ENCODE data around the genes IQSEC2, ITIH6, UBQLN2 and ZXDA.

DNA sequence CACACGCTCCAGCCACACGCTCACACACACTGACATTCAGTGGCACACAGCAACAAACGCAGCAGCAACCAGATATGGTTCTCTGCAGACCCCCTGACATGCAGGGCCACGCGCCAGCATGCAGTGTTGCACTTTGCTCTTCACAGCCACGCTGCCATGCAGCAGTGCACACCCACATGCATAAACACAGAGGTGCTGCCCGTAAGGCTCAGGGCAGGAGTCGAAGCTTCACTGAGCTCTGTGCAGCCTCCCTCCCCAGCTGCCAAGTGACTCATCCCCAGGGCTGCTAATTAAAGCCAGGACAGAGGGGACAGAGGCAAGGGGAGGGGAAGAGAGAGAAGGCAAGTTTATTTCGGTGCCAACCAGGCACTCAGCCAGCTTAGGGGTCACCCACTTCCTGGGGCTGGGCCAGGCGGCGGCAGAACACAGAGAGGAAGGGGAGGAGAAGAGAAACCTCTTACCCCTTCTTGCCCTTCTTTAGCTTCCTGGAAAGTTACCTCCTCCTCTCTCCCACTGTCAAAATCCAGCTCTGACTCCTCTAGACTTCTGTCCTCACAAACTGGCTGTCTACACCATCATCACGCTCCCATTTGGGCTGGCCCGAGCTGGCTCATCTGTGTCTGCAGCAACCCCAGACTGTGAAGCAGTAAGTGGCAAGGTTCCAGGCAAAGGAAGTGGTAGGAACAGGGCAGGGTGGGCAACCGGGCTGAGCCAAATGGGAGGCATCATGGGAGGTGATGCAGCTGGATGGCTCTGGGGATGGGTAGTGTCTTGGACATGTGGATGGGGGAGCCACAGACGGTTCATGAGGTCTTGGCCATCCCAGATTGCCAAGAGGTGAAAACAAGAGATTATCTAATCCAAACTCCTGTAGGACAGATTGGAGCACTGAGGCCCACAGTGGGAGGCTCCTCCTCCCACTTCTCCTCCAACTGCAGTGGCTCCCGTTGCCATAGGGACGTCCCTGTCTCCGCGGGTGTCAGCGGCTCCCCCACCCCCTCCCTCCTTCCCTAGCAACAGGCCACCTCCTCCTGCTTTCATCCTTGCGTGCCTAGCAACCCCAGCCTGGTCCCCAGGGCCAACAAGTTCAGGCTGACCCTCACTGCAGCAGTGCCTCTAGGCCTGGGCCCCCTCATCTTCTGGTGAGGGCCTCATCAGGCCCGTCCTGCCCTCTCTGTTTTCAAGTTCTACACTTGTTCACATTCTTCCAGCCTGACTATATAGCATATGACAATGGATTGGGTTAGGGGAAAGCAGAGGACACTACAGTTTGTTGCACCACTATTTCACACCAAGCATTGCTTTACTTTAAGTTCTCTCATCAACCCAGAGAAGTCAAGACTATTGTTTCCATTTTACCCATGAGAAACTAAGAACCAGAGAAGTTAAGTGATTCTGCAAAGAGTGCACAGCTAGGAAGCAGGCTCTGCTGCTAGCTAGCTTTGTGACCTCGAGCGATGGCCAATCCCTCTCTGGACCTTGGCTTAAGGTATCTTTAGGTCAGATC, 33.2 kb downstream of the IQSEC2 start:
- PRO-cap = no peak

GRCh38 chrX:53290336-53290801, 30.8 kb downstream of the IQSEC2 start:
- PRO-cap = no peak

GRCh38 chrX:53321252-53321881, at the start of gene IQSEC2:
Gene IQSEC2, minus strand, starts transcription at chrX:53321350.
- PRO-cap = unidirectional peak, minus-strand start at chrX:53321350

- PRO-cap = no peak
Measured at GRCh38 chrX:53542274-53542825, 108.2 kb upstream of the HSD17B10 start.

- PRO-cap = no peak
Measured at GRCh38 chrX:53557065-53557394, 122.9 kb upstream of the HSD17B10 start.

- PRO-cap = no peak
Measured at GRCh38 chrX:53603108-53603673, 83.3 kb downstream of the HUWE1 start.

GRCh38 chrX:53937441-53938629, 106.4 kb downstream of the PHF8 start:
- PRO-cap = no peak

DNA sequence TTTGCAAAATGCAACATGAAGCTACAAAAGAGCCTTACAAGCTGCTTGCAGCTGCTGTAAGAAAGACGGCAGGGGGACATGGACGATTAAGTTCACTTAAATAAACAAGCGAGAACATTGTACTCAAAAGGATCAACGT, 1.2 kb upstream of the PHF8 start:
- PRO-cap = no peak

- PRO-cap = unidirectional peak, plus-strand start at chrX:54182535
Measured at GRCh38 chrX:54182108-54183112, 644 bp downstream of the FAM120C start.

GRCh38 chrX:54798027-54798541, at the start of gene ITIH6:
Gene ITIH6, minus strand, starts transcription at chrX:54798255.
- PRO-cap = no peak

DNA sequence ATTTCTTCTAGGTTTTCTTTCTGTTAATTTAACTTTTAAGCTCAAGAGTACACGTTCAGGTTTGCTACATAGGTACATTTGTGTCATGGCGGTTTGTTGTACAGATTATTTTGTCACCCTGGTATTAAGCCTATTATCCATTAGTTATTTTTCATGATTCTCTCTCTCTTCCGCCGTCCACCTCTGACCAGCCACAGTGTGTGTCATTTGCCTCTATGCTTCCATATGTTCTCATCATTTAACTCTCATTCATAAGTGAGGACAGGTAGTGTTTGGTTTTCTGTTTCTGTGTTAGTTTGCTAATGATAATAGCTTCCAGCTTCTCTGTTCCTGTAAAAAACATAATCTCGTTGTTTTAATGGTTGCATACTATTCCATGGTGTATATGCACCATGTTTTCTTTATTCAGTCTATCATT, 26.8 kb downstream of the MAGED2 start:
- PRO-cap = no peak

DNA sequence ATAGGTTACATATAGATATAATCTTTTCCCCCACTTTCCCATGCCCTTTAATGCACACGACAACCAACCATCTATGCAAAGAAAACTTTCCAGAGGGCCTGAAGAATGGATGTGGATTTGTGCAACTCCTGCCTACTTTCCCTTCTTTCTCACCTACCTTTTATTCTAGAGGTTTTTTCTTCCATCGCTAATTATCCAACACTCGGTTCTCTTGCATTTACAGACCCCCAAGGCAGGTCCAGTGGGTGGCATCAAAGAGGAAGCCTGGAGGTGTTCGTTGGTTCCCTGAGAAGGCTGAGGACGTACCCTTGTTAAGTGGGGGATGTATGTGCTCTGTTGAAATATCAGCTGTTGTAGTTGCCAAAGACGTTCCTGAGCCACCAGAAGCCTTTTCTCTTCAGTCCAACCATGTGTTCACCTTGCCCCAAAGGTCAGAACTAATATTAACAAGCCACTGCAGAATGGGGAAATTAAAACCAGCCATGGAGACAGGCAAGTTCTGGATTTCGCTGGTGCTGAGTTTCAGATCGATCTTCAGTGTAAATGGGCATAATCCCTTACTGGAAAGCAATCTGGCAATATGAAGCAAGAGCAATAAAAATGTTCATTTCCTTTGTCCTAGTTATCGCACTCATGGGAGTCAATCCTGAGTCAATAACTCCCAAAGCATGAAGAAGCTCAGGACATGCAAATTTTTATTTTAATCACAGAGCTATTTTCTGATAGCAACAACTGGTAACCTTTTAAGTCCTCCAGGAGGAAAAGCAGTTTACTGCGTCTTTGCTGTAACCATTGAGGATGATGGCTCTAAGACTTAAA, 1.7 kb upstream of the APEX2 start:
- PRO-cap = no peak

DNA sequence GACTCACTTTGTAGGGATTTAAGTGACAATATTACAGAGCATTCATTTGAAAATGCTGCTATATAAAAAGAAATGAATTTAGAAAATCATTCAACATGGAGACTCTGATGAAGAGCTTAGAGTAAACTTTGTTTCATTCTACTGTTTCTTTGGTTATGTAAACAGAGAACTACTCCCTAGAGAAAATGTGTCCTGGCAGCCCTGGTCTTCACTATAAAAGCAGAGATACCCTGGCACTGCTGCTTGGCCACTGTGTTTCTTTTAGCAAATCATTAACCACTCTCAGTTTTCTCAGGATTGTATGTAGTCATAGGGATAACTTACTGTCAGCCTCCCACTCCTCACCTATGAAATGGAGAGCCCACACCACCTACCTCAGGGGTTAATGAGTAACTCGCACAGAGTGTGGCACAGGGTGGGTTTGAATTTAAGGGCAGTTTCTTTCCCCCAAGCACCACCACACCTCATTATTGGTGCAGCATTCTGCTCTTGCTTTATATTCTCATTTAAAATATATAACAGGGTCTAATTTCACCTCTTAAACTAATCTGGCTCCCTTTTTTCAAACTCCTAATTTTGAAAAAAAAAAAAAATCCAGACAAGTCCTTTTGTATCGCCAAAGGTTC, 18.4 kb downstream of the FAM104B start:
- PRO-cap = no peak

DNA sequence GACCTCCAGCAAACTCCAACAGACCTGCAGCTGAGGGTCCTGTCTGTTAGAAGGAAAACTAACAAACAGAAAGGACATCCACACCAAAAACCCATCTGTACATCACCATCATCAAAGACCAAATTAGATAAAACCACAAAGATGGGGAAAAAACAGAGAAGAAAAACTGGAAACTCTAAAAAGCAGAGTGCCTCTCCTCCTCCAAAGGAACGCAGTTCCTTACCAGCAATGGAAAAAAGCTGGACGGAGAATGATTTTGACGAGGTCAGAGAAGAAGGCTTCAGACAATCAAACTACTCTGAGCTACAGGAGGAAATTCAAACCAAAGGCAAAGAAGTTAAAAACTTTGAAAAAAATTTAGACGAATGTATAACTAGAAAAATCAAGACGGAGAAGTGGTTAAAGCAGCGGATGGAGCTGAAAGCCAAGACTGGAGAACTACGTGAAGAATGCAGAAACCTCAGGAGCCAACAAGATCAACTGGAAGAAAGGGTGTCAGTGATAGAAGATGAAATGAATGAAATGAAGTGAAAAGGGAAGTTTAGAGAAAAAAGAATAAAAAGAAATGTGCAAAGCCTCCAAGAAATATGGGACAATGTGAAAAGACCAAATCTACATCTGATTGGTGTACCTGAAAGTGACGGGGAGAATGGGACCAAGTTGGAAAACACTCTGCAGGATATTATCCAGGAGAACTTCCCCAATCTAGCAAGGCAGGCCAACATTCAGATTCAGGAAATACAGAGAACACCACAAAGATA, 47.2 kb upstream of the KLF8 start:
- PRO-cap = no peak

DNA sequence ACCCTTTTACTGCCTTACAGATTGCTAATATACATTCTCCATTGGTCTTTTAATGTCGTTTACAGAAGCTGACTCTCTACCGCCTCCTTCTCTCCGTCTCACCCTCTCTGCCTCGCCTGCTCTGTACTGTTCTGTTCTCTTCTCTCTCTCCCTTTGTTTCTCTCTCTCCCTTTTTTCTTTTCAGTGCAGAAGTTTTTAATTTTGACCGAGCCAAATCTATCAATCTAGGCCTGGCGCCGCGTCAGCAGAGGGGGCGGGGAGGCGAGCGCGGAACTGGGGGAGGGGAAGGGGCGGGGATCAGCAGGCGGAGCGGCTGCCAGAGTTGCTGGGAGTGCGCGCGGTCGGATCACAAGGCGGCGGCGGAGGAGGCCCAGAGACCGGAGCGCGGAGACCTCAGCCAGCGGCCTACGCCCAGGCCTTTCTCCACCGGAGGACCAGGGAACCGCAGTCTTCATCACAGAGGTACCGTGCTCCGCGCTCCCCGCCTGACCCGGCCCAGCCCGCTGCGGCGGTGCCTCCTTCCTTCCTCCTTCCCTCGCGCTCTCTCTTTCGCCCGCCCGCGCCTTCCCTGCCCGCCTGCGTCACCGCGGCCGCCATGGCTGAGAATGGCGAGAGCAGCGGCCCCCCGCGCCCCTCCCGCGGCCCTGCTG, at the start of gene UBQLN2:
TSS of gene UBQLN2 (plus strand) at position 349 of the 650 bp plus-strand sequence.
- PRO-cap = bidirectional peak, plus-strand start at position 349 of the sequence, minus-strand start at position 197 of the sequence; bidirectional peak, plus-strand start outside the sequence, minus-strand start at position 607 of the sequence

- PRO-cap = bidirectional peak, plus-strand start at chrX:56765505, minus-strand start at chrX:56765435
Measured at GRCh38 chrX:56765257-56766038, 36.4 kb downstream of the NBDY start.

GRCh38 chrX:57909429-57910600, at the start of gene ZXDA:
Gene ZXDA, minus strand, starts transcription at chrX:57910458.
- PRO-cap = no peak

DNA sequence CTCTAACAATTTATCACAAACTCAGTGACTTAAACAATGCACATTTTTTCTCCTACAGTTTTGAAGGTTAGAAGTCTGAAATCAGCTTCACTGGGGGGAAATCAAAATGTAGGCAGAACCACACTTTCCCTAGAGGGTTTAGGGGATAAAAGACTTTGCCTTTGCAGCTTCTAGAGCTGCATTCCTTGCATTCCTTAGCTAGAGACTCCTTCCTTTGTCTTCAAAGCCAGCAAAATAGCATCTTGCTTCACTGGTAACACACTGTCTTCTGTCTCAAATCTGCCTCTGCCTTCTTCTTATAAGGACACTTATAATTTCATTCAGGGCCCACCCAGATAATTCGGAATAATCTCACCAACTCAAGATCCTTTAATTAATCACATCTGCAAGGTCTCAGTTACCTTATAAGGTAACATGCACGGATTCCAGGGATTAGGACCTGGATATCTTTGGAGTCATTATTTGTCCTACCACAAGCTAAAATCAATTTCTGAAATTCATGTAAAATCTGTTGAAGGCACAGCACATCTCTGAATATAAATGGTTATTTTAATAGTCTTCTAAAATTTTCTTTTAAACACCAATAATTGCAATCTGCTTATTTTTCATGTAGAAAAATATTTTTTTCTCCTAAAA, 152.6 kb upstream of the SPIN4 start:
- PRO-cap = no peak

DNA sequence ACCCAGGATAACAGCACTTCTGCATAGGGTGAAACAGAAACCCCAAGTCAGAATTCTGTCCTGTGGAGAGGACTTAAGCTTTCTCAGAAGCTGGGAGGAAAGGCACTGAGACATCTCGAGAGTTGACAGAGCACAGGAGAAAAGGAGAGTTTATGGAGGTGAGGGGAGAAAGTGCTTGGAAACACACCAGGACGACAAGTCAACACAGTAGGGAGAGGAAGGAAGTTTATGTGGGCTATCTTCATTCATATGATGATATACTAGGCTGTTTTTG, 150.5 kb downstream of the AMER1 start:
- PRO-cap = no peak

GRCh38 chrX:64204577-64205117, 861 bp downstream of the AMER1 start:
- PRO-cap = no peak

Data from natural killer cell (primary cell).